Type B pancreatic cell (in vitro differentiated cells): ENCODE results near the gene FSD1L.

DNA sequence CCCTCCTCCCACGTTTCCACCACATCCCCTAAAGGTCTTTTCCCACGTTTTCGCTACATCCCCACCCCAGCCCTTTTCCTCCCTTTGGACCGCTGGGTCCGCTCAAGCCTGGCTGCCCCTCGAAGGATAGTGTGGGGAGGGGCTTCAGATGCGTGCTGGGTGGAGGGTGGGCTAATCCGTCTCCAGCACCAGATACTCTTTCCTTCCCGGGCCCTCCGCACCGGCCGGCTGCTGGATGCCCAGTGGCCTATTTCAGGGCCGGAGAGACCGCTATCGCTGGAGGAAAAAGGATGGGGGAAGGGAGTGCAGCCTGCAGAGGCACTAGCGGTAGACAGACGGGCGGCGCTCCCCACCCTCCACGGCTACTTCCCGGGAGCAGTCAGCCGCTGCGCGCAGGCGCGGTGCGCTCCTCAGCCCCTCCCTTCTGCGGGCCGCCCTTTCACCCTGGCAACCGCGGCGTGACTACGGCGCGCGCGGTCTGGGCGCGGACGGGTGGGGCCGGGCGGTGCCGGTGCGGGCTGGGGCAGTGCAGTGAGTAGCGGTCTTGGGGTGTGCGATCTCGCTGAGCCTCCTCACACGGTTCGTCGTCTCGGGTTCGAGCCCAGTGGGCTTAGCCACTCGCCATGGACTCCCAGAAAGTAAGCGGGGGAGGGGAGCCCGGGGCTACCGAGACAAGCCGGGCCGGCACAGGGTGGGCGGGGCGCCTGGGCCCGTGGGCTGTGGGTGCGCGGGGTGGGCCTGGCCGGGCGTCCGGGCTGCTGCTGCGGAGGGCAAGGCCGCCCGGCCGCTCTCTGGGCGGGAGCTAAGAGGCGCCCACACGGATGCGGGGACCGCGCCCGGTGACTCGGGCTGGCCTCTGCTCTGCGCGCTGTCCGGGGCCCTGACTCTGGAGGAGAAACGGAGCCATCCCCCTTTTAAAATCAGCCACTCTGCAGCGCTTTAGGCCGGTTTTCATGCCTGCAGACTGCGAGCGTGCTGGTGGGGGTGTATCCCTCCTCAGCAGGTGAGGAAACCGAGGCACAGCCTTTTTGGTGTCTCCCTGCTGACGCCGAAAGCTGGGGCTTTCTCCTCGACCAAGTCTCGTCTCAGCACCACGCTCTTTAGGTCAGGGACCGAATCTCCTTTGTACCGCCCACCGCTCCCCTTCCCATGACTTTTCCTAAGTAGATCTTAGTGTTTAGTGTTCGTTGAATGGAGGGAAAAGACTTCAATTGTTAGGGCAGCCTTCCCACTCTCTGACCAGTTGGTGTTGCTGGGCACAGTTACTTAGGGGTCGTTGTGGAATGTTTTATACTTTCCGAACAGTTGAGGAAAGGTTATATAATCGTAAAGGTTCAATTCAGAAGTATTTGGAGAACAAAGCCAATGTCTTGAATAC lies at the start of gene FSD1L:
Gene FSD1L, plus strand, starts transcription at position 437 of the 1,378 bp plus-strand sequence.
- PRO-cap, result bidirectional peak, plus-strand start at position 526 of the sequence, minus-strand start at position 341 of the sequence; unidirectional peak, minus-strand start at position 1,087 of the sequence

DNA sequence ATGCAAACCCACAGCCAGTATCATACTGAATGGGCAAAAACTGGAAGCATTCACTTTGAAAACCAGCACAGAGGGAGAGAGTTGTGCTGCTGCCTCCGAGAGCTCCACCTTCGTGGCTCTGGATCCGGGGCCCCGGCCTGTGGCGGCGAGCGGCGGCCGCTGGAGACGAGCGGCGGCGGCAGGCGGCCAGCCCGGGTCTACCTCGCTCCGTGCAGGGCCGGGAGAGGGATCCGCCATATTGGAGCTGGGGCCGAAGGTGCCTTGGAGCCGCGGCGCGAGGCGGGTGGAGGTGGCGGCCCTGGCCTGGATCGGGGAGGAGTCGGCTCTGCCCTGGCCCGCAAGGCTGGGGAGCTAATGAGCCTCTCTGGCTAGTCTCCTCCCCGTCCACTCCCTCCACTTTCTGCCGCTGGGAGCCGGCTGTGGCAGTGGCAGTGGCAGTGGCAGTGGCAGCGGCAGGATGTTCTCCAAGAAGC lies 38.2 kb upstream of the FKTN start:
- PRO-cap, result no peak

GRCh38 chr9:107068512-107069027 lies 205.6 kb downstream of the ZNF462 start:
- PRO-cap, result no peak

- PRO-cap, result no peak
Measured at GRCh38 chr9:107135985-107136354, 147.1 kb upstream of the RAD23B start.

DNA sequence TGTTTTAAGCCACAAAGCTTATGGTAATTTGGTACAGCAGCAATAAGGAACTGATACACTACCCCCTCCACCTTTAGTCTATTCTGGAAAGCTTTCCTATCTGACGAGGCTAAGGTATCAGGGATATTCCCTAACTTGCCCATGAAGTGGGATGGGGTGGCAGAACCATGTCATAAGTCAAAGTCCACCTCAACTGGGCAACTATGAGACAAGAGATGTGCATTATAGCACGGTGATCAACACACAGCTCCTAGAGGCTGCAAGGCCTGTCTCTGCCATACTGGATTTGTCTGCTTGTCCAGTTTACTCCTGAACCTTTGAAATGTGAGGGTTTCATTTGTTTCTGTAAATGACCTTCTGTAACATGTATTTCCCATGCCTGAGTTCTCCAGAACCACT lies 146.7 kb upstream of the RAD23B start:
- PRO-cap, result no peak

- PRO-cap, result no peak
Measured at GRCh38 chr9:107281758-107282431, 1.2 kb upstream of the RAD23B start.

- PRO-cap, result no peak
Measured at GRCh38 chr9:107306271-107306786, 23.2 kb downstream of the RAD23B start.

DNA sequence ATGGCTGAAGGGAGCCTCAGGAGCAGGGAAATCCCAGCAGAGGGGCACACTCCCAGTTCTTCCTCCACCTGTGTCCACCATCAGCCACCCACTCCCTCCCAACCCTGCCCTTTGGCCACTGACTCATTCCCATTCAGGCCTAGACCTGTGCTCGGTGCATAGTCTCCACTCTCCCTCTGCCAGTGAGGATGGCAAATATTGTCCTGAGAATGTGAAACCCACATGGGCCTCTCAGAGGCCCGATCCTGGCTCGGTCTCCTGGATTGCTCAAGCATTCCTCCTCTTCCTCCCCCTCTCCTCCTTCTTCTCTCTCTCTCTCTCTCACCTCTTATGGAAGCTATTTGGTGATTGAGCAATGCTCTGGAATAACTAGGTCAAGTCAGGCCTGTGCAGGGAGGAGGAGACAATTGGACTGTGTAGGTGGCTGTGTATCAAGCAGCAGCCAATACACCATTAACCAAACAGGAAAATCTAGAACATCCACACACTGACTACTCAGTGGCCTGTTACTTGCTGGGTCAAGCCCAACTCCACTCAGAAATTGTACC lies 99.9 kb downstream of the KLF4 start:
- PRO-cap, result no peak

DNA sequence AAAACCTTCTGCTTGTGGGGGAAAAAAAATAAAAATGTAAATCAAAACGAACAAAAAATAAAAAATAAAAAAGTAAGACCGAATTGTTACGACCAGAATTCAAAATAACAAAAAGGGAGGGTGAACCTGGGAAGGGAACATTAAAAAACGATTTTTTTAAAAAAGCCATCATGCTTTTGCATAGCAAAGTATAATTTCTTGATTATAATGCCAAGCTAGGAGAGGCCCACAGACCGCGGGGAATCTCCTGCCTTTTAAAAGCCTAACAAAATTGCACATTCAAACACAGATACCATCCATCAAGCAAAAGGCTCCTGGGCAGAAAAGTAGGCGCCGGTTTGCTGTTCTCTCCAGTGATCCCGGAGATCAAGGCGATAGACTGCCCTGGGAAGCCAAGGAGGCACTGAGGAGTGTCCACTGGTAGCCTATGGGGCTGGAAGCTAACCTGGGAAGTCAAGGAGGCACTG lies 3.0 kb downstream of the KLF4 start:
- PRO-cap, result no peak

DNA sequence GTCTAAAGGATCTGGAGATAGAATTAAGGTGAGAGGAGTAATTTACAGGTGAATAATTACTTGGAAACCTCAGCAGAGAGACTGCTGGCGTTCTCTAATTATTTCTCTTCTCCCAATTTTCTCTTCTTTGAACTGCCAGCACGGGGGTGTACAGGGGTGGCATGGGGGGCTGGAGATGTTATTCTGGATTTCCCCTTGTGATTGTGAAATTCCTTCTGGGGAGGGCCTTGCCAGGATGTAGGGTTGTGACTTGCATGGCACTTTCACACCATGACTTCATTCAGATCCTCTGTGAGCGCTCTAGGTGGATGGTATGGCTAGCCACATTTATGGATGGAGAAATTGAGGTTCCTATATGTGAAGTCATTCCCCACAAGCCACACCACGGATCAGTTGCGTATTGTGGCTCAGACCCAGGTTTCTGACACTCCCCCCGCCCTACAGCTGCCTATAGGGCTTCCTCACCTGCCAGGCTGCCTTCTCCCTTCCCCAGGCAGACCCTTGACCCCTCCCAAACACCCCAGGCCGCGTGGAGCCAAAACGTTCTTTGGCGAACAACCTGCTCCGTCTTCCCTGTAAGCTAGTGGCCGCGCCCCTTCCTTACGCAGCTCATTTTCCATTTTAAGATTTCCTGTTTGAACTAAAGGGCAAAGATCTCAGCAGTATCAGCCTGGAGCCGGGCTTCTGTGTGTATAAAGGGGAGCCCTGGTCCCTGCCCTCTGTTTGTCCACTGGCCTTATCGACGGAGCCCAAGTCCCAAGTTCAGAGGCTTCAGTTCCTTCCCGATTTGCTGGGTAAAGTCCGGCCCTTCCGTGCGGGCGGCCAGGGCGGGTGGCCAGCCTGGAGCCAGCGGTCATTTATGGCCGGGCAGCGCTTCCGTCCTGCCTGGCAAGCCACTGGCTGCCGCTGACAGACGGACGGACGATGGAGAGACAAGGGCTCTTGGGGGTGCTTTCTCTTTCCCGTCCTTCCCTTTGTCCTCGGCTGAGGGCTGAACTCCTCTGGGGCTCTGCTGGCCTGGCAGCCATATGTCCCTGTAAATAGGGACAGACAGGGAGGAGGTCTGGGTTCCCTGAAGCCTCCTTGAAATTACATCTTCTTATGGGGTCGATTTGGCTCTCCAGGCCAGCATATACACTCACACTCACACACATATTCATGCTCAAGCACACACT lies 97.9 kb upstream of the KLF4 start:
- PRO-cap, result no peak

DNA sequence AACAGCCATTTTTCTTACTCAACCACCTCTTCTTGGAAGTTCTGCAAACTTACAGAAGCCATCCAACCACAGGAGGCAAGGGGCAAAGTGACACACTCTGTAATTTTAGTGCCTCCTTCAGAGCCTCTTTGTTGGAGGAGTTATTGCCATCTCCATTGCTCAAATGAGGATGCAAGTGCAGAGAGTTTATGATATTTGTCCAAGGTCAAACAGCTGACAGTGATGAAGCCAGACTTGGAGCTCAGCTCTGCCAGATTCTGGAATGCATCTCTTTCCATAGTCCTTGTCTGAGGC lies 126.0 kb upstream of the KLF4 start:
- PRO-cap, result no peak

DNA sequence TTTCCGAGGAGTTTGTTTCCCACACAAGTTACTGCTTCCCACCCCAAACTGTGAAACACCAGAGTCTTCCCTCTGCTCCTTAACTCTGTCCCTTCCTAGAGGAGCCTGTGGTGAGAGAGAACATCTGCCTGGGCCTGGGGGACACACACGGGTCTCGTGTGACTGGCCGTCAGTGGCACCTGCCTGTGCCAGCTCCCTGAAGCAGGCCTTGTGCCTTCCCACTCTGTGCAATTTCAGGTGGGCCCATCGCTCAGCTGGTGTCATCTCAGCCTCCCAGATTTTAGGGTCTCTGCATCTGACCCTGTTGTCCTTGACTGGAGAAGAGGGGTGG lies 142.4 kb upstream of the KLF4 start:
- PRO-cap, result no peak

GRCh38 chr9:107739416-107740014 lies 249.9 kb upstream of the KLF4 start:
- PRO-cap, result no peak

- PRO-cap, result no peak
Measured at GRCh38 chr9:107749789-107750282, 260.3 kb upstream of the KLF4 start.

- PRO-cap, result no peak
Measured at GRCh38 chr9:107818451-107818902, 328.9 kb upstream of the KLF4 start.

GRCh38 chr9:108478297-108478980 lies 377.3 kb downstream of the ACTL7B start:
- PRO-cap, result no peak

DNA sequence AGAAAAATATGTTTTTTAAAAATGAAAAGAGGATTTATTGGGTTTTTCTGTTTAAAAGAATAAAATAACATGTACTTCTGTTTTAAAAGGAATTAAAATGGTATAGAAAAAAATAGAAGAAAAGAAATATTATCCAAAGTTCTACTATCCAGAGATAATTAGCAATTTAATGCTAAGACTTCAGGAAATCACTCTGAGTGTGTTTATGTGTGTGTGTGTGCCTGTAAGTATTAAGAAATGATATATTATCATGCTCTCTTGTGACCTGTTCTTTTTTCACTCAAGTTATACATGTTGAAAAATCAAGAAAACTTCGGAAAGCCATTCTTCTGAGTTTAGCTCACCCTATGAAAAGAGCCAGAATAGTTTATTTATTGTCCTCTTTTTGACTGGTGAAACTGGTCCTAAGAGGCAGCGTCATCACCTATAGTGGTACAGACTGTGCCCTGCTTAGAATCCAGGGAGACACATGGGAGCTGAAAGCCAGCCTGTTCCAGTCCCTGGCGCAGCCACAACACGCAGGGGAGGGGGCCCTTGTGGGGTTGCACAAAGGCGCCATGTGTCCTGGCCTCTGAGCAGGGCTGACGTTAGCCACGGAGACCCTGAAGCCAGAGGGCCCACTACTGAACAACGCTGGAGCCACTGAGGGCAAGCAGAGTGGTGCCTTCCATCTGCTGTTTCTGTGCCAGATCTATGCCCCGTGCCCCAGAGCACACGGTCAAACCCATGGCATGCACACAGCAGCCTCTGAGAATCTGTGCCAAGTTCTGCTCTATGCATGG lies 147.5 kb downstream of the ACTL7B start:
- PRO-cap, result no peak

DNA sequence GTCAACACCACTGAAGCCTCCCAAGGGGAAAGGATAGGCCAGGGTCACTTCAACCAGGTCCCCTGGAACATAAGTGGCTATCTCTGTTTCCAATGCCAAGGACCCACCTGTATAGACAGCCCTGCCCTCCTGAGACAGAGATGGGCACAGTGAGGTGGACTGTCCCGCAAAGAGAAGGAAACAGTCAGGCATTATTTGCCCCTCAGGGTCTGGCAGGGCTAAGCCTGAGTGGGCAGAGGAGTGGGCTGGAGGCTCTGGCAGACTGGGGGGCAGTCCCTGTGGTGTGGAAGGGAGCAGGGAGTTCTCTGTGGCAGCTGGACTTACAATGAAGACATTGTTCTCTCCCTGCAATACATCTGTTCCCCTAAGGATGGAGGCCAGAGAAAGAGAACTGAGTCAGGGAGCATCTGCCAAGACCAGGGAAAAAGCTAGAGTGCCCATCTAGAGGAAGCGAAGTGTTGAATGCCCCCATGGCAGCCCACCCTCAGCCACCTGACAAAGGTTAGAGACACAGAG lies 76.3 kb downstream of the ACTL7B start:
- PRO-cap, result no peak

- PRO-cap, result no peak
Measured at GRCh38 chr9:108869032-108869733, 7.1 kb downstream of the ACTL7A start.

DNA sequence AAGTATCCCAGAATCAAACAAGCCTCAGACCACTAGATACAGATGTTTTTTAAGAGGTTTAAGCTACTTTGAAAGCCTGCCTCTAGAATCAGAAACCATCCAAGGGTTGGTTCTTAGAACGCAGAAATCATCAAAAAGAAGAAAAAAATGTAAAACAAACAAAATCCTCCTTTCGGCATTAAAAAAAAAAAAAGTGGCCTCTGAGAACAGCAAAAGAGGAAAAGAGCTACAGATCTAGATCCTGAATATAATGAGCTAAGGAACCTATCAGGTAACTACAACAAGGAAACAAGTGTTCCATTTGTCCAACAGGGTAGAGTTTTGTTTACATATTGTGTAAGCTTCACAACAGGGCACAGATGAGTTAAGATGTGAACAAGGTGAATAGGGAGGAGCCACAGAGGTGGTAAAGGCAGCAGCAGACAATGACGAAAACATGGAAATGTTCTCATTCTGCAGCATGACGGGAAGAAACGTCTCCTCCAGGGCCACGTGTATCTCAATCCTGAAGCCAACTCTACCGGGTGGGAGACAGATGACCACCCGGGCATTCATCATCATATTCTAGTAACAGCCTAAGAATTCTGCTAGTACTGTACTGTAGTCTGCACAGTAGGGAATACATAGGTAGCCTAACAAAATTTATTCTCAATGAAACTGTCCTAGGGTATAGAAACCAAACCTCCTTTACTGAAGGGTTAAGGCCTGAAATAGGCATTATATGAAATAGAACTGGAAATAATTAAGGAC lies 14.4 kb downstream of the ELP1 start:
- PRO-cap, result no peak